ENCODE data around the genes NBR1, MPP3 and G6PC3.

DNA sequence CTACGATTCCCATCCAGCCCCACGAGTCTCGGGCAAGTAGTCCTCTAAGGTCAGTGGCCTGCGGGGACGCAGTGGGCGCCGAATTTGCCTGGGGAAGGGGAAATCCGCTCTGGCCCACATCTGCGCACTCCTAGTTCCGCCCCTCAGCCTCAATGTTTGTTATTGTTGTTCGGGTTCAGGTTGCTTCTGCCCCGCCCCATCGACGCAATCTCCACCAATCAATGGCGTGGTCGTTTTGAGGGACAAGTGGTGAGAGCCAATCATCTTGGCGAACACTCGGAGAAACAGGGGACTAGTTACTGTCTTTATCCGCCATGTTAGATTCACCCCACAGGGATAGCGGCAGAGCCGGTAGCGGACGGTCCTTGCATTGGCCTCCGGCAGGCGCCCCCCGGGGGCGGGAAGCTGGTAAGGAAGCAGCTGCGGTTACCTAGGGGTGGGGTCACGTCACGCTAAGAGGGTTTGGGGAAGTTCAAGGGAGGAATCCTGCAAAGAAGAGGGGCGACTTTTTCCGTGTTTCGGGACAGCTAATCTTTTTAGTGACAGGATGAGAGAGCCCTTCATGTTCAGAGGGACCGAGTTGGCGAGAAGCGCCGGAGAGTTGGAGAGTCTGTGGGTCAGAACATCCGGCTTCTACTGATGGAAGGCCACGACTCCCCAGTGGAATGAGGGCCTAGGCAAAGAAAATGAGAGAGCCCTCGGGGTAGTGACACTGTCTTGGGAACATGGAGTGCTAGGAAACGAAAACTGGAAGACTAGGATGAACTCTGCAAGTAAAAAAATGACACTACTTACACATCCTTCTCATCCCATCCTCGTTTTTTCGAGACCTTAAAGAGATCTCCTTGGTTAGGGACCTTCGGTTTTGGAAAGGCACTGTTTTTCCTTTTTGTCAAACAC is at the start of gene NBR1:
Gene NBR1, plus strand, starts transcription at position 320 of the 900 bp plus-strand sequence.
- RRBS, 2 experiments: no CpG with 5 or more reads among the region's 44 CpGs

DNA sequence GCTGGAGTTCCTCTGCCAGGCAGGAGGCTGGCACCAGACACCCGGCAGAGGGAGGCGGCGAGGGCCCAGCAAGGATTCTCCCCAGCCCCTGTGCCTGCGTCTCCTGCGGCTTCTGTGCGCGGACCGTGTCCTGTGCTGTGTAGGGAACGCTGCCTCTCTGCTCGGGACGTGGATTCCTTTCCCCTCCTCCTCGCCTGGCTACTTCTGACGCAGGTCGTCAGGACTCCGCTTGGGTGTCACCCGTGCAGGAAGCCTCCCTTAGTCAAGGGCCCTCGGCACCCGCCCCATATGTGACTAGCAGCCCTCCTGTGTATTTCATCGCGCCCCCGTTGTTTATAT is 18.0 kb upstream of the CCDC200 start:
- RRBS, 2 experiments: no CpG with 5 or more reads among the region's 21 CpGs

DNA sequence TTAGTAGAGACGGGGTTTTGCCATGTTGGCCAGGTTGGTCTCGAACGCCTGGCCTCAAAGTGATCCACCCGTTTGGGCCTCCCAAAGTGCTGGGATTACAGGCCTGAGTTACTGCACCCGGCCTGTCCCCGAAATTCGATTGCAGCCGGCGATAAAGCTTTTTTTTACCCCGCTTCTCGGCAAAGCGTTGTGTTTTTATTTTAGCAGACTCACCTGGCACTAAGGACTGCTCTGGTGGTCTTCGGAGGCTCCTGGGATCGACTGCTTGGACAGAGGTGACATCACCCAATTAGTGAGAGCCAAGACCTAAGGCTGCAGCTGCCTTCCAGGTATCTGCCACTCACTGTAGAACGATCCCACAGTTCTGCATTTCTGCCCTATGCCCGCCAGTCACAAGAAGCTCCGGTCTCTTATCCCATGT is 82.1 kb upstream of the ARL4D start:
- RRBS, 2 experiments: no CpG with 5 or more reads among the region's 17 CpGs

- RRBS, 2 experiments: no CpG with 5 or more reads among the region's 6 CpGs
Observed at GRCh38 chr17:43431683-43432300, 33.0 kb downstream of the ARL4D start.

DNA sequence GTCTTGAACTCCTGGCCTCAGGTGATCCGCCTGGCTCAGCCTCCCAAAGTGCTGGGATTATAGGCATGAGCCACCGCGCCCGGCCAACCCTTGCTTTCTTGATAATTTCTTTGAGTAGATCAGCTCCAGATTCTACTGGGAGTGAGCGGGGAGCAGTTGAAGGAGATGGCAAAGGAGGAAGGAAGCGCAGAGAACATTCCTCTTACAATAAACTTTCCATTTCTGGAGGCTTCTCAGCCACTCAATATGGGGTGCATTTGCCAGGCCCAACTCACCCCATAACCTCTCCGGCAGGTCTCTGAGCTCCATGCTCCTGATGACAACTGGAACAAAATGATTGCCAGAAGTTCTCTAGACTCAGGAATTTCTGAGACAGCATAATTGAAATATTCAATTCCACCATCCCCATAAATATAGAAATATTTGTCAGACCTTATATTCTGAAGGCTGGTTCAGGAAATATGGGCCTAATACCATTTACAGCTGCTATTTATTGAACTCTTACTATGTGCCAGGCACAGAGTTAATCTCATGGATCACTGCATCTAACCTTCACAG is 4.2 kb downstream of the MEOX1 start:
- RRBS, 2 experiments: no CpG with 5 or more reads among the region's 7 CpGs

DNA sequence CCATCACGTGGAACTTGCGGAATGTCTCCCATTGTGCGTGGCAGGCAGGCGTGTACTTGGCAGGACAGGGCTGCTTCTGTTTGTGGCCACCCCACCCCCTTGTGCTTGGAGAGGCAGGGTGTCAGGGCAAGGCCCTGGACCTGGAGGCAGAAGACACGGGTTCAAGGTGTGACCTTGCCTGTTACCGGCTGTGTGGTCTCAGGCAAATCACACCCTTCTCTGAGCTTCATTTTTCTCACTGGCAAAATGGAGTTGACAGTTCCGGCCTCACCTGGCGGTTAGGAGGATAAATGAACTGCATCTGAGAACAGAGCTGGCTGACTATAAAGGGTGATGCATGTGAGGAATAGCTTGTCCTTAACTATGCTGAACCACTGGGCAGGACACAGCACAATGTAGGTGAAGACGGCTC is 4.1 kb upstream of the MEOX1 start:
- RRBS, 2 experiments: 89% methylated on average over 2 of the region's 9 CpGs

GRCh38 chr17:43713517-43714177 is 44.9 kb downstream of the SOST start:
- RRBS, 2 experiments: 1 to 4% methylated on average over 12 to 20 of the region's 53 CpGs

- RRBS, 2 experiments: under 1 to 5% methylated on average over 31 to 56 of the region's 112 CpGs
Observed at GRCh38 chr17:43832265-43833428, at the start of gene MPP3. Gene MPP3, minus strand, starts transcription at chr17:43833146.

- RRBS, 2 experiments: no CpG with 5 or more reads among the region's 8 CpGs
Observed at GRCh38 chr17:43874273-43874952, 27.4 kb downstream of the CD300LG start.

DNA sequence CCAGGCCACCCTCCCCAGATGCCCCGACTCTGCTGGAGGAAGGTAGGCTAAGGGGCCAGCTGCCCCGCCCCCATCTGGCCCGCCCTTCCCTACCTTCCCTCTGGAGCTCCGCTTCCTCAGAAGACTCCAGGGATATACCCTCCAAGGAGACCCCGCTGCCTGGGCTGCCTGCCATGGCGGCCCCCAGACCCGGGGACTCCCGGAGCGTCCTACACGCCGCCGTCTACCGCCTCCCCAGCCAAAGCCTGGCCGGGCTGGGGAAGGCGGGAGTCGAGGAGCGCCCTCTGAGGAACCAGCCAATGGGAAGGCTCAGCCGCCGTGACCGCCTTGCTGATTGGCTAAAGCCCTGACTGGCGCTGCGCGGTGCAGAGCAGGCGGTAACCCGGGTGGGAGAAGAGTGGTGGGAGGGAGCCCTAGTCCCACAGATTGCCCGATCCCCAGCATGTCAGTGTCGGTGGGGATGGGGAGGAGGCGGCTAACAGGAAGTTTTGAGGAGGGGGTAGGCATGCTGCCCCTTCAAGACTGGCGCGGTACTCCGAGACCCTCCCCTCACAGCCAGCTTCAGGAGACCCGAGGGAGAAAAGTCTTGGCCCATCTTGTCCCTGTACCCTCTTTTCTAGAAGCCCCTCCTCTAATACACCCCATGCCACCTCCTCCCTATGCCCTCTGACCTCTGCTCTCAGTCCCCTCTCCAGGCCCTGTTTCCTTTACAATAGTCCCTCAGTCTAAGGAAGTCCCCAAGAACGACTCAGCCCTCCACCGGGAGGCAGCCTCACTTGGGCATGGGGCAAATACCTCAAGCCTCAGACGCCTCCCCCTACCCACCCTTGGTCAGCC is 6.7 kb downstream of the MPP2 start:
- RRBS, 2 experiments: 1 to 5% methylated on average over 7 of the region's 35 CpGs

DNA sequence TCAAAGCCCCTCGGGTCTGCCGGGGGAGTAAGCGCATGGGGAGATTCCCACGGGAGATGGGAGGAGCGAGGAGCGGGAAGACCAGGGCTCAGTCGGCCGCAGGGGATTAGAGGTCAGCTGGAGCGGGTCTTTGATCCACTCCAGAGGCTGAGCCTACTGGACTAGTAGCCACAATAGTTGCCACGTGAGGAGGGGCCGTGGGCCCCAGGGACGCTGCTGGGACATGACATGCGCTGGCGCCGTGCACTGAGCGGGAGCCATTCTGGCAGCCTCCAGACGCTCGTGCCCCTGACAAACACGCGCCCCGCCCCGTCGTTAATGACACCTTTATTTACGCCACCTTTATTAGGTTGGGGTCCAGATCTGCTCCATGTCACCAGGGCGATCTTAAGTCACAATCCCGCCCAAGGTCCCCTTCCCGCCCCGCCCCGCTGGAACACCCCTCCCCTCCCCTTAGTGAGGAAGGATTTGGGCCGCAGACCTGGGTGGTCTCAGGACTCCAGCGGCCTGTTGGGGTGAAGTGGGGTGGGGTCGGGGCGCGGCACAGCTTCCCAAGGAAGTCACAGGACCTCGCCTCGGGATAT is 15.1 kb downstream of the PPY start:
- RRBS, 2 experiments: 11% methylated on average over 2 of the region's 36 CpGs; no CpG with 5 or more reads in 1 of the 2 experiments

- RRBS, 2 experiments: no CpG with 5 or more reads among the region's 5 CpGs
Observed at GRCh38 chr17:44065514-44065907, 960 bp downstream of the LSM12 start.

DNA sequence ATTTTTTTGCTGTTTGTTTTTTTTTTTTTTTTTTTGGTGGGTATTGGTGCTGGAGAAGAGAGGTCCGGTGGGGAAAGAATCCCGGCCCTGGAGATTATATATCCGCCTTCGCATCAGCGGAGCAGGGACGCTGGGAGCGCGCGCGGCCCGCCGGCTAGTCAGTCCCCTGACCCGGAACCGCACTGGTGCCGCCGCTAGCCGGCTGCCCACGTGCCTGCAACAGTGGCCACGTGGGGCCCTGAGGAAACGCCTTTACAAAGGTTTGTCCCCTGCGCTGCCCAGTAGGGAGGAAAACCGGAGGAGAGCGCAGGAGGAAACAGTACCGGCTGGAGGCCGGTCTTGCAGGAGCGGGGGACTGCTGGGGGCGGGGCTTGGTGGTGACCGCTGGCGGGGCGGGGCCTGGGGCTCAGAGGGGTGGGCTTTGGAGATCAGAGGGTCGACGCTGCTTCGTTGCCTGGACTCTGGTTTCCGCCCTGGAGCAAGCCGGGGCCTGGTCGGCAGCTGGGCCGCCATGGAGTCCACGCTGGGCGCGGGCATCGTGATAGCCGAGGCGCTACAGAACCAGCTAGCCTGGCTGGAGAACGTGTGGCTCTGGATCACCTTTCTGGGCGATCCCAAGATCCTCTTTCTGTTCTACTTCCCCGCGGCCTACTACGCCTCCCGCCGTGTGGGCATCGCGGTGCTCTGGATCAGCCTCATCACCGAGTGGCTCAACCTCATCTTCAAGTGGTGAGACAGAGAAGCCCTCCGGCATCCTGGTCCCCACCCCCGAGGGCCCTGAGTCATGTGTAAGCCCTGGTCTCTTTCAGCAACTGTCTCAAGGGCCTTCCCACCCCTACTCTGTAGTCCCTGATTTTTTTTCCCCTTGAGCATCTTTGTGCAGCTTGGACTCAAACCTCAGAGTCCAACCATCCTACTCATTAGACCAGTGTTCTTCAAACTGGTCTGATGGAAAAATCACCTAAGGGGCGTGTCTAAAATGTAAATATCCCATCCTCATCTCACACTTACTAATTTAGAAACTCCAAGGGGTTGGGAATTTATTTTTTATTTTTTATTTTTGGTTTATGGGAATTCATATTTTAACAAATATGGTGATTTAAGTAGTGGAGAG is at the start of gene G6PC3:
Gene G6PC3, plus strand, starts transcription at position 281 of the 1,114 bp plus-strand sequence.
- RRBS, 2 experiments: under 1 to 4% methylated on average over 16 of the region's 56 CpGs

DNA sequence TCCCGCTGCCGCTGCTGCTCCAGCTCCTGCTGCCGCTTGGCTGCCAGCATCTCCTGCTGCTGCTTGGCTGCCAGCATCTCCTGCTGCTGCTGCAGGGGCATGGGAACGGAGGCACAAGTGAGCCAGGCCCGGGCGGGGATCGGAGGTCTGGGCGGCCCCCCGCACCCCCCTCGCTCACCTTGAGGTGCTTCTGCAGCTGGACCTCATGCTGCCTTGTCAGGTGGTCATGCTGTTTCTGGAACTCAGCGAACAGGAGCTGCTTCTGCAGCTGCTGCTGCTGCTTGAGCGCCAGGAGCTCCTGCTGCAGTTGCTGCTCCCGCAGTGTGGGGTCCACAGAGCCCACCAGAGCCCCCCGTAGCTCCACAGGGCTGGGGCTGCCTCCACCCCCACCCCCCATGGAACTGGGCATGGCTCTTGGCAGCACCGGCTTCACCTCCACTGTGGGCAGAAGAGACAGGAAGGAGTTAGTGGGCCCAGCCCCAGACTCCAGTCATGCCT is 22.9 kb downstream of the G6PC3 start:
- RRBS, 2 experiments: no CpG with 5 or more reads among the region's 15 CpGs

GRCh38 chr17:44120839-44121970 is 2.2 kb downstream of the HDAC5 start:
- RRBS, 2 experiments: no CpG with 5 or more reads among the region's 12 CpGs

DNA sequence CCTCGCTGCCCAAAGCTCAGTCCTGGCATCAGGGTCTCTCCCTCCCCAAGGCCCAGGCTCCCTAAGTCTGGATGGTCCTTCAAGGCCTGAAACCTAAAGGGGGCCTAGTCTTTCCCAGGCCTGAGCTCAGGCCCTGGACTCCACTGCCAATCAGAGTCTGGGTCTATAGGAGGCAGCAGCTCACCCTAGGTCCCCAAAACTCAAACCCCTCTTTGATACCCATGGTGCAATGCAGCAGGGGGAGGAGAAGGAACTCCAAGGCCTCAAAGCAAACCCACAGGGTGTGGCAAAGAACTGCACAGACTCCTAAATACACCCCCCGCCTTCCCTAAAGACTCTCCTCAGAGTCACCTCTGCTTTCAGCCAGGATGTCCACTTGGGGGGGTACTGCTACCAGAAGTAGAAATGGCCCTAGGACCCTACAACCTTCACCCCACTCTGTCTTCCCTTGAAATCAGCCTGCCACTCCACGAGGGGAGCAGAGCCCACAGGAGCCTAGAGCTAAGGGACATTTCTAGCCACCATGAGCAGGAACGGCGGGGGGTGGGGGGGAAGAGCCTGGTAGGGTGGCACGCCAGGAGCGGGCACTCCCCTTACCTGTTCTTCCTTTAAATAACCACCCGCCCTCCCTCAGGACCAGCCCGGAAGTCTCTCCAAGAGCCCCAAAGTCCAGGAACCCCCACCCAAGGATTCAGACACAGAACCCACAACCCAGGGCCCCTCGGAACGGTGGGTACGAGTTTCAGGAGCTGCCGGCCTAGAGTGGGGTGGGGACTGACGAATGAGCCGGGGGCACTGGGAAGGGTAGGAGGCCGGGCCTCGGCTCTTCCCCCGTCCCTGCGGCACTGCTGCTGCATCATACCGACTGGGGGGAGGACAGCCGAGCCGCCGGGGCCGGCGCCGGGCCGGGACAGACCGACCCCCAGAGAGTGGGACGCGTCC is 1.2 kb downstream of the ATXN7L3 start:
- RRBS, 2 experiments: 1 to 5% methylated on average over 12 to 17 of the region's 30 CpGs

DNA sequence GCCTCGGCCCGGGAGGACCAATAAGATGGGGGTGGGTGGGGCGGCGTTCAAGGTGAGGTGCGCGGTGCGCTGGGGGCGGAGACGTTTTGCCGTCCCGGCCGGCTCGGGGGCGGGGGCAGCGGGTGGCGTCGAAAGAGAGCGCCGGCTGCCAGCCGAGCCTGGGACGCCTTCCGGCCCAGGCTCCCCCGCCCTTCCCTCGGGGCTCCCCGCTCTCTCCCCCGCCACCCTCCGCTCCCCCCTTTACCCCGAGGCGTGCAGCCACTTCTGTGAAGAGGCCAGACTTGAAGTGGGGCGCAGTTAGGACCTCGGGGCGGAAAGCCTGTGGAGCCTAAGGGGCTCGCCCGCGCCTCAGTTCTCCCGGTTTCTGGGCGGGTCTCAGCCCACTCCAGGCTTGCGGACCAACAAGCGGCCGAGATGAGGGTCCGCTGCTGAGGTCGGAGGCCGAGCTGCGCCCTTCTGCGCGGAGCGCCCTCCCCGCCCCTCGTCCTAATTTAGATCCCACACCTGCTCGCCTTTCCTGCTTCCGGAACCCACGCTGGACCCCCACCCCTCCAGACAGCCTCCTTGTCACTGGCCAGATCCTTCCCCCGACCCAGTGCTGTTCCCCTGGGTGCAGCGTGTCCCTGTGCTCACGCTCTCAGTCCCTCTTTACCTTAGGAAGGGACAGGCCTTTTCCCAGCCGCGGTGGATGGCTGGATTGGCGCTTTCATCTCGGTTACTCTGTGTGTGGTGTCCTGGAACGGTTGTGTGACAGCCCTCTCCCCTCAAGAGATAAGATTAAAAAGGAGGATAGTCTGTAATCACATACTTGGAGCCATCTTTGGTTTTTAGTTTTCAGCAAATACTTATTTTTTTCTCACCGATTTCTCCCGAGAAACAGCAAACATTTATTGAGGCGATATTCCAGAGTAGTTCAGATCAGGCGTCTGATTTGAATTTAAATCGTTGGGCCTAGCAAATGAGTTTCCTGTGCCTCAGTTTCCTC is 849 bp upstream of the ATXN7L3 start:
- RRBS, 2 experiments: 1 to 7% methylated on average over 17 of the region's 65 CpGs

DNA sequence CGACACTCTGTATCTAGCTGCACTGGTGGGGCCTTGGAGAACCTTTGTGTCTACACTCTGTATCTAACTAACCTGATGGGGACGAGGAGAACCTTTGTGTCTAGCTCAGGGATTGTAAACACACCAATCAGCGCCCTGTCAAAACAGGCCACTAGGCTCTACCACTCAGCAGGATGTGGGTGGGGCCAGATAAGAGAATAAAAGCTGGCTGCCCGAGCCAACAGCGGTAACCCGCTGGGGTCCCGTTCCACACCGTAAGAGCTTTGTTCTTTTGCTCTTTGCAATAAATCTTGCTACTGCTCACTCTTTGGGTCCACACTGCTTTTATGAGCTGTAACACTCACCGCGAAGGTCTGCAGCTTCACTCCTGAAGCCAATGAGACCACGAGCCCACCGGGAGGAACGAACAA is 5.9 kb upstream of the FAM171A2 start:
- RRBS, 2 experiments: no CpG with 5 or more reads among the region's 13 CpGs

- RRBS, 2 experiments: no CpG with 5 or more reads among the region's 98 CpGs
Observed at GRCh38 chr17:44384532-44385975, 4.4 kb downstream of the ITGA2B start.